Caco-2 (cell line): Measurements from ENCODE around the gene NT5C1B.

DNA sequence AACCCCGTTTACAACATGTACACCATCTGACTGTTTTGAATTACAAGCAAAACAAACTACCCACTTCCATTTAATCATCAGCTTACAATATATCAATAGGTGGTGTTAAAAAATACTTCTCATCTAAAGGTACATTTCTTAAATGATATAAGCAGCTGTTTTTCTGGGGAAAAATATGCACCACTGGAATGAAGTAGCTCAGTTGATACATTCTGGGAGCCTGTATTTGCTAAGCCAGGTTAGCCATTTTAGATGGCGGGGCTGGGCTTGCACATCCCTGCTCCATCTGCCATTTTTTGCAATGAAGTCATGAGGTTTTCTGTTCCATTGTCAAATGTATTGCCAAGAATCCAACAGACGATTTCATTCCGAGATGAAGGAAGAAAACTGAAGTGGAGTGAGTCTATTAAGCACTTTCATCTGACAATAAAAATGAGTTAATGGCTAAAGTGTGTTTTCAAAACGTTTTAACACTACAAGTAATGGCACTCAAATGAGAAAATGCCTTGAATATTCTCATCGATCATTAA is 61.1 kb downstream of the CYRIA start:
- PRO-cap, result no peak
- RRBS, result no CpG with 5 or more reads among the region's 6 CpGs

DNA sequence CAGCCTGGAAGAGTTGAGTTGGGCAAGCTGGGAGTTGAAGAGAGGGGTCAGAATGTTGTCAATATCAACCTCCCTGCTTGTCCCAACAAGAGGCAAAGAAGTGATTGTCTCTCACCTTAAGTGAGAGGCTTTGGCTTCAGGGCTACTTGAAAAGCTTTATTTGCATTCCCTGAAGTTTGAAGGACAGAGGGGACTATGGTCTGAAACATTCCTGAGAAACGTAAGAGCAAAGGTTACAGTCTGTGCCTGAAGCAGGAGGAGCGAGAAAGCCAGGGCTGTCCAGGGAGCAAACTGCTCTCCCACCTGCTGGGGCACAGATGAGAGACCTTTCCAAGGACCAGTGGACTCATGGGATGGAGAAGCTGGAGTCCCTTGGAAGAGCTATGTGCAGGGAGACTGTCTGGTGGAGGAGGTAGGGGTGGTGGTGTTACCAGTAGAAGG is 97.7 kb upstream of the CYRIA start:
- PRO-cap, result unidirectional peak, plus-strand start at position 172 of the sequence
- RRBS, result no CpG with 5 or more reads among the region's 2 CpGs

DNA sequence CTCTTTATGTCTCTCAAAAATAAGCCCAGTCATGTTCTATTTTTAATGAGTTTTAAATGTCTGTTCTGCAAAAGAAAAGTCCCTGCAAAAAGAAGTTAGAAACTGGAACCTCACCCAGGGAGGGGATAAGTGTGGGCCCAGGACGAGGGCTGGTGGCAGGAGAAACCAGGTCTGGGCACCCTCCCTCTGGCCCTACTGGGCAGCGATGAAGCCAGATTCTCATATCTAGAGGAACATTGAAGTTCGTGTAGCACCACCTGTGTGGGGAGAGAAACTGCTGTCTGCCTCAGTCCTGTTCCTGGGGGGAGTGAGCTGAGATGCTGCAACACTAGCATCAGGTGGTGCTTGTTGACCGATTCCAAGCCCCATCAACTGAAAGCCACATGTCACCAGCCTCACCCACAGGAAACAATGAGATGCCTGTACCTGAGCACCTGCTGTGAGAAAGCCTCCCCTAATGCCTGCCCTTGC is 104.8 kb downstream of the SMC6 start:
- PRO-cap, result no peak
- RRBS, result no CpG with 5 or more reads among the region's 4 CpGs

DNA sequence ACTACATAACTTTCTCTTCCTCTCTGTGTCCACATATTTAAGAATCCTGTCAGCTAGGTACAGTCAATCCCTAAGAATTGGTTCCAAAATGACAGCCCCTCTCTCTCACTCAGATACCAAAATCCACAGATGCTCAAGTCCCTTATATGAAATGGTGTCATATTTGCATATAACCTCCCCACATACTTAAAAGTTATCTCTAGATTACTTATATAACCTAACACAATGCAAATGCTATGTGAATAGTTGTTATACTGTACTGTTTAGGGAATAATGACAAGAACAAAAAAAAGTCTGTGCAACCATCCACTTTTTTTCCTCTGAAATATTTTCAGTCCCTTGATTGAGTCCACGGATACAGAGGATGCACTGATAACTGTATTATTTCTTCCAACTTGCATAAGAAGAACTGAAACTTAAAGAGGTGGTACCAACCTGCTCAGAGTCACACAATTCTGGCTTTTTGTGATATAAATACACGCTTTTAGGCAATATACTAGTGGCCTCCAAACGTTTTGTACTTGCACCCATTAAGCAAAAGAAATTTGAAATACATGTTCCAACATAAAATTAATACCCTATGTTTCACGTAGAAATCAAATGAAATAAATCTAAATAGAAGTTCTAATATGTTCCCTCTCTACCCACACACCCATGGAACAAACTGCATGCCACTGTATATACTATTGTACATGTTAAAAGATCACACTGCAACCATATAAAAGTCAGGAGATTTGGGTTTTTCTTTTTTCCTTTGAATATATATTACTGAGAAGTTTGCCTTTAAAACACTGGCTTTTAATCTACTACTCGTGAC is 1.3 kb downstream of the SMC6 start:
- PRO-cap, result no peak
- RRBS, result no CpG with 5 or more reads among the region's 5 CpGs

DNA sequence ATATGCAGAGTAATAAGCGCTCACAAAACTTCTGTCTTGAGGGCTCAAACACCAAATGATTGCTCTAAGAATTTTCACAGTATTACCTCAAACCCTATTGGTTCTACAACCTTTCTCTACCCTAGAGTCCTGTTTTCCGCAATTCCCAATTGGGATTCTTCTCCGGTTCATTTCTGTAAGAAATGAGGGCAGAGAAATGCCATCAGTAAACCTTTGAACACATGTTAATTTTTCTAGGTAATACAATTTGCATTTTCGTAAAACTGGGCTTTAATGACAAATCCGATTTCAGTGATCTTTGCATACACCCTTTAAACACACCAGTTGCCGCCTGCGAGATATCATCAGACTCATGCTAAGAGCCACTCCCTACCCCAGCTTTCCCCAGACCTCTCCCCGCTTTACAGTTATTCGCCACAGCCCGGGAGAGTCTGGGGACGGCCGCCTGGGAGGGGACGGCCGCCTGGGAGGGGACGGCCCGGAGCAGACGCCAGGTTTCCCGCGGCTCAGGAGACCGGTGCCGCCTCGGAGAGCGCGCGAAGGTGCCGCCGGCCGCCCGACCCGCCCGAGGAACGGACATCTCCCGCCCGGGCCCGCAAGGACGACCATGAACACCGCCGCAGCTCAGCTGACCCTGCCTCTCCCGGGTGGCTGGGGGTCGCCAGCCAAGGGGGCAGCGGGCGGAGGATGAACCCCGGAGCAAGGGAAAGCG is 562 bp downstream of the SMC6 start:
- PRO-cap, result bidirectional peak, plus-strand start at position 518 of the sequence, minus-strand start at position 403 of the sequence
- RRBS, result 3% methylated on average over 28 of the region's 44 CpGs

- PRO-cap, result no peak
- RRBS, result no CpG with 5 or more reads among the region's 3 CpGs
Measured at GRCh38 chr2:17820902-17821474, 4.7 kb downstream of the MSGN1 start.

DNA sequence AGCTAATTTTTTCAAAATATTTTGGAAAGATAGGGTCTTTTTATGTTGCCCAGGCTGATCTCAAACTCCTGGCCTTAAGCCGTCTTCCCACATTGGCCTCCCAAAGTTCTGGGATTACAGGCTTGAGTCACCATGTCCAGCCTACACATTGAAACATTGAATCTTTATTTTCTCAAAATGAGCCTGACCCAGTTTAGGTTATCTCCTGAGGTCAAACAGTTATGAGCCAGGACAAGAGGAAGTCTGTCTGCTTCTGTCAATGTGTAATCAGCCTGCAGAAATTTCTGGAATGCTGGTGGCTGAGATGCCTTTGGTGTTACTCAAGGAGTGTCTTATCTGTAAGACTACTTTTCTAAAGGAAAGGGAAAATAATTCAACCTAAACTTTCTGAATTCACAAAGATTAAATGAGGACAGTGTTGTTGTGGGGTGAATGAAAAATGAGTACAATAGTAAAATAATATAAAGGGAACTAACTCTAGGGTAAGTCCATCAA is 261.0 kb downstream of the RDH14 start:
- PRO-cap, result no peak
- RRBS, result no CpG with 5 or more reads among the region's 1 CpG

DNA sequence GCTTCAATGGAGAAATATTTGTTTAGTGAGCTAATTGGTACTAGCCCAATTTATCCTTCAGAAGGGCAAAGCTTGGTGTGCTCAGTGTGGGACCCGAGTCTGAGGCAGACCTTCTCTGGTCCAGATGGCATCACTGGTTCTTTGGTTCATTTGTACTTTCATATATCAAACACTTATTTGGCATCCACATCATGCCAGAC is 248.9 kb downstream of the RDH14 start:
- PRO-cap, result no peak
- RRBS, result no CpG with 5 or more reads among the region's 1 CpG

DNA sequence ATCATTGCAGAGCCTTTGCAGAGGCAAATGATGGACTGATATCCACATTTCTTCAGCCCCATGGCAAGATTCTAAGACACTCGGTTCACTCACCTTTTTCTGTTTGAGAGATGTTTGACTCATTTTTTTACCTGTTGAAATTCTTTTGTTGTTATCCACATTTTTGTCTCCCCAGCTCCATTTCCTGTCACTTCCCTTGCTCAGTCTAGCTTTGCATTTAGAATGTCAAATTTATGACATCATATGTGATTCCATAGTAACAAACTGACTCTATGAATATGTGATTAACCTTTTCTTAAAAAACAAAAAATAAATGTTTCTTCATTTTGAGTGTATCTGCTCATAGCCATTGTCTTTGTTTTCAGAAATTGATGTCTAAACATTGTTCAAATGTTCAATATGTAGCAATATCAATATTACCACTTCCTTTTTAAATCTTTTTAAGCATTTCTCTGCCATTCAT is at the start of gene NT5C1B:
Gene NT5C1B, minus strand, starts transcription at position 224 of the 463 bp plus-strand sequence.
- PRO-cap, result no peak
- RRBS, result no CpG with 5 or more reads among the region's 1 CpG

DNA sequence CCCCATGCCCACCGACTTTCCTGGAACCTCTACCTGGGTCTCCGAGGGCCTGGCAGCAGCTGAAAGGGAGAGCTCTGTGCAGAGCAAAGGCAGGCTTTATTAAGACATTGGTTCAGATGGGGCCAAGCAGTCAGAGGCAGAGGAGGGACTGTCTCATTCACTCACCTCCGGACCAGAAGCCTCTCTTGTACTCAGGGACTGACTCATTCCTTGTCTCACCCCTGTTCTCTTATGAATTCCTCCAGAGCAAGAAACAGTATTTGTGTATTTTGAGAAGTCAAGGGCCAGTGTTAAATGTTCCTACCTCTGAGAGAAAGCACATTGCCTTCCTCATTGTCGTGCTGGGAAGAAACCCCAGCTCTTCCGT is 201.9 kb upstream of the NT5C1B start:
- PRO-cap, result no peak
- RRBS, result no CpG with 5 or more reads among the region's 5 CpGs

DNA sequence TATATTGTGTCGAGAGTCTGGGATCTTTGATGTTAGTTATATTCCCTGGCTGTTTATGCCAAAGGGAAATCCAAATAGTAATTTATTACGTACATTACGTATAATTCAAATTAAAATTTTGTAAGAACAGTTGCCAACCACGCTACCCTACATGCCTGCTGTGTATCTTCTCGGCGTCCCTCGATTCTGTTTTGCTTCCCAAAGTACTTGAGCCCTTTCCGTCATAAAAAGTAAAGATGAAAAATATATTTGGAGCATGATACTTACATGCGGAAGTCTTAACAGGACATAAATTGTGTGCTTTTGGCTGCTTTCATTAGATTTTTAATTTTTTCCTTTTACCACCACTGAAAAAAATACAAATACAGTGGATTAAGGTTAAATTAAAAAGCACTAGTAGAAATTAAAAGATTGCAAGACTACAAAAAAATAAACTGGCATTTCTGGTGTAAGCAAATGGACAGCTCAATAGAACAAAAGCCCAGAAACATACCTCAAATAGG is 701 bp upstream of the TTC32 start:
- PRO-cap, result unidirectional peak, minus-strand start at position 188 of the sequence
- RRBS, result no CpG with 5 or more reads among the region's 9 CpGs

GRCh38 chr2:20032438-20033489 is 18.7 kb downstream of the LAPTM4A start:
- PRO-cap, result no peak
- RRBS, result no CpG with 5 or more reads among the region's 9 CpGs

DNA sequence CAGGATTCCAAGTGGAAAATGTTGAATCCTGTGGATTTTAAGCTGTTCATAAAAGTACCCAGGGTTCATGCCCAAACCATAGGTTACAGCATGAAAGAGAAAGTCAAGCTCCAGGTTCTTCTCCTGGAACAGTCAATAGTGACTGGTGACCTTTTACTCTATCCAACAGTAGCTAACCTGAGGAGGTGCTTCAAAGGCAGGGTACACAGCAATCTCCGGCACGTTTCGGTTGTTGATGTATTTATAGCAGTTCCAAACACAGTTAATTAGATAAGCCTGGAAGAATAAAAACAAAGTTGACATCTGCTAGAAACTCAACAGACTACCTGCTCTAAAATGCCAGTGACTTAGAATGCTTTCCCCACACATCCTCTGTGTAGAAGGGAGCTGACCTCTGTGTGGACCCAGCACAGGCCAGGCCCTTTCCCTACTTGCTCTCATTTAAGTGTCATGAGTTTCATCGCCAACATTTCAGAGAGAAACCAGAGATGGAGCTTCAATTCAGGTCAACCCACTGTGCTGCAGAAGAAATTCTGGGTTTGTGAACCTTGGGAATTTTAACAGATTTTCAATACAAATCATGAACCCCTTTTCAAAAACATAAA is 17.2 kb downstream of the LAPTM4A start:
- PRO-cap, result no peak
- RRBS, result no CpG with 5 or more reads among the region's 4 CpGs

GRCh38 chr2:20197407-20197892 is 27.5 kb downstream of the SDC1 start:
- PRO-cap, result no peak
- RRBS, result no CpG with 5 or more reads among the region's 8 CpGs

DNA sequence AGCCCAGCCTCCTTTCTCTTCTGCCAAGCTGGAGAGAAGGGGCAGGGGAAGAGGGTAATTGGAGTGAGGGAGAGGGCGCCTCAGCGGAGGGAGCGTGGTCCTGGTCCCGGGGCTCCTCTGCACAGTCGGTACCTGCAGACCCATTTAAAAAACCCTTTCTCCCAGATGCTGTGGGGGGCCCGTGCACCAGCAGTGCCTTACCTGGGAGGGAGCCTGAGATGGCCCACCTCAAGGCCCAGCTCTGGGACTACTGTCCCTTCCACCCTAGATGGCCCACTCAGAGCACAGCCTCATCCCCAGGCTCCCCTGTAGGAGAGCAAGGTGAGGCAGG is 26.5 kb downstream of the SDC1 start:
- PRO-cap, result no peak
- RRBS, result no CpG with 5 or more reads among the region's 6 CpGs

DNA sequence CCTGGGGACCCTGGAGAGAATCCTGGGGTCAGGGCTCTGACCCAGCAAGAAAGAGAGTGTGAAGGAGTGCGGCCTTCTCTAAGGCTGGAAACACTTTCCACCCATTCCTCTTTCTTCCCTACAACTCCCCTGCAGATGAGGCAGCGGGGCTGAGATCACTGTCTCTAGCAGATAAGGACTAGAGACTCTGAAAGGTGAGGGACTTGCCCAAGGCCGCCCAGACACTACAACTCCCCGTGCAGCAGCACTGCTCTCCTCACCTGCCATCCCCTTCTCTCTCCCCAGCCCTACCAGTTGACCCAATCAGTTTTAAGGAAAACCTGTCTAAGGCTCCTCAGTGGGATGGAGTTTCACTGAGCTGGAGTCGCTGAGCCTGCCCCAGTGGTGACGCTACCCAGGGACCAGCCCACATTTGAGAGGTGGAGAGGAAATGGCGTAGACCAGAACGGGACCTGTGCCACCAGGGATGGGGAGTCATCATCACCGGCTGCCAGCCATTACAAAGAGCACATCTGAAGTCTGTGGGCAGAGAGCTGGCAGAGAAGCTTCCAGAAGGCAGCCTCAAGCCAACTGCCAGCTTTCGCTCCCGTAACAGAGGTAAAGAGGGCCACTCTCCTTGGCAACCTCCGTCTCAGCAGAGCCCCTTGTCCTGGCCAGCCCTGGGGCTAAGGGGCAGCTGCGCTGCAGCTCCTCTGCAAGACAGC is 15.7 kb downstream of the SDC1 start:
- PRO-cap, result no peak
- RRBS, result no CpG with 5 or more reads among the region's 13 CpGs

DNA sequence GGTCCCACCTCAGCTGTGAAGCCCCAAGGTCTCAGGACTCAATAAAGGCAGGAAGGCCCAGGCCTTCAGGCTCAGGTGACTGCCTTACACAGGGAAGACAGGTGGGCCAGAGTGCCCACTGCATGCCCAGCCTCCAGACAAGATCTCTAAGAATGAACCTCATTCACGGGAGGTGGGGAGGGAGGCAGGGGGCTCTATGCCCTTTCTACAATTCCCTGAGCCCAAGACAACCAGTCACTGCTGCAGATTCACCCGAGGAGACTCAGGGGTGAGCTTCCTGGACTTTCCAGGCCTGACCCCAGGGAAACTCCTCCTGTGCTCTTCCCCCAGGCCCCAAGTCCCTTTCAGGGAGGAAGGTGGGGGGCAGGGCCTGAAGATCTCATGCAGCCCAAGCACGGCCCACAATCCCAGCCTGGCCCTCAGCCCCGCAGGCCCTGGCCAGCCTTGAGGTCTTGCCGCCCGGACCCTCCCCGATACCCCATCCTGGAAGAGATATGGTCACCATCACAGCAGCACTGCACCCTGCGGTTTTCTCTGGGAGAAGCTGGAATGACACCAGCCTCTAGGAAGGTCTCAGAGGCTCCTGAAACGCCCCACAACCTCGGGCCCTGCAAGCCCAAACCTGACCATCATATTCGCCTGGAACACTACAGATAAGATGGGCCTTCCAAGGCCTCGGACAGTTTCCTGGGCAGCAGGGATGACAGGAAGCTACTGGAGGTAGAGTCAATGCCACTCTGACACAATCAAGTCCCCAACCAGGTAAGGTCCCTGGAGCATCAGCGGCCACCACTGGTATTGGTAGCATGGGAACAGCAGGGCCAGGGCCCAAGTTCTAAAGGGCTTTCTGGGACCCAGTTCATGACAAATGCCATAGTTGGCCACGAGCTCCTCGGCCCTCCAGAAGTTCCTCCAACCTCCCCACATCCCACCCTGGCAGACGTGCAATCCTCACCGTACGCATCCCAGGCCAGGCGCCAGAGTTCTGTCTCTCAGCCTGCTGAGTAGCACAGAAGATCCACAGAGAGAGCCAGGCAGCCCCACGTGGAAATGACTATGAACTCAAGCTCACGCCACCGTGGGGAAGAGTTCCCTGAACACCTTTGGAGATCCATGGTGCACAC is 8.7 kb downstream of the SDC1 start:
- PRO-cap, result no peak
- RRBS, result no CpG with 5 or more reads among the region's 22 CpGs

DNA sequence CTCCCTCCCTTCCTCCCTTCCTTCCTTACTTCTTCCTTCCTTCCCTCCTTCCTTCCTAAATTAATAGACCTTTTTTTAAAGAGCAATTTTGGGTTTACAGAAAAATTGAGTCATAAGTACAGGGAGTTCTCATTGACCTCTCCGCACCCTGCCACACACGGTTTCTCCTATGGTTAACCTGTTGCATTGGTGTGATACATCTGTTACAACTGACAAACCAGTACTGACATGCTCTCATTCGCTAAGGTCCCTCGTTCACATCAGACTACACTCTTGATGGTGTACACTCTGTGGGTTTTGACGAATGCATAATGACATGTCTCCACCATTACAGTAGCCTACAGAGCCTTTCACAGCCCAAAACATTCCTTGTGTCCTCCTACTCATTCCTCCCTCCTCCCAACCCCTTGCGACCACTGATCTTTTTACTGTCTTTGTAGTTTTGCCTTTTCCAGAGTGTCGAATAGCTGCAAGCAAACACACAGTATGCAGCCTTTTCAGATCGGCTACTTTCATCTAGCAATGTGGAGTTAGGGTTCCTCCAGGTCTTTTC is 11.7 kb upstream of the SDC1 start:
- PRO-cap, result no peak
- RRBS, result no CpG with 5 or more reads among the region's 8 CpGs

DNA sequence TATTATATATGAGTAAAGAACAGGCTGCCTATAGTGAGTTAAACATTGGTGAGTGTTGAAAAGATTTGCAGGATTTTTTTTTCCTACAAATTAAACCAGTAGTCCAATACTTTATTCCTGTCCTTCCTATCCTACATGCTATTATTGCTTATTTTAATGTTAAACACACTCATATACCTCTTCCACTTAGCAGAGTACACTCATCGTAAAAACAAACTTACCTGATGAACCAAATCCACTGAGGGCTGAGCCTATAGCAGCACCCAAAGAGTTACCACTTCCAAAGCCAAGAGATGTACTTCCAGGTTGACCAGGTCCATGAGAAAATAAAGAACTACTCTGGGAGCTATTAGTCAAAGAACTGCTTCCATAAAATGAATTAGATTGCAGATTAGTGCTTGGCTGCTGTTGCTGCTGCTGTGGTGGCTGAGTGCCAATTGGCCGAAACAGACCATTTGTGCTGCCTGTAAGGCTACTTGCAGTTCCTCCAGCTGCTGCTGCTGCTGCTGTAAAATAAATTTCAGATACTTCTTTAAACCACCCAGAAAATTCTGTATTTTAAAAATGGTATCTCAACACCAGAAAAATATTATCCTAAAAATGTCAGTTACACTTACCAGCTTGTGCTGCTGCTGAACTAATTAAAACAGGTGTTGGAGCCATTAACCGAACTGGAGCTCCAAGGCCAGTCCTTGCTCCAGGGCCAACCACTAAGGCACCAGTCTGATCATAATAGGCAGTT is 58.0 kb upstream of the SDC1 start:
- PRO-cap, result no peak
- RRBS, result no CpG with 5 or more reads among the region's 3 CpGs

DNA sequence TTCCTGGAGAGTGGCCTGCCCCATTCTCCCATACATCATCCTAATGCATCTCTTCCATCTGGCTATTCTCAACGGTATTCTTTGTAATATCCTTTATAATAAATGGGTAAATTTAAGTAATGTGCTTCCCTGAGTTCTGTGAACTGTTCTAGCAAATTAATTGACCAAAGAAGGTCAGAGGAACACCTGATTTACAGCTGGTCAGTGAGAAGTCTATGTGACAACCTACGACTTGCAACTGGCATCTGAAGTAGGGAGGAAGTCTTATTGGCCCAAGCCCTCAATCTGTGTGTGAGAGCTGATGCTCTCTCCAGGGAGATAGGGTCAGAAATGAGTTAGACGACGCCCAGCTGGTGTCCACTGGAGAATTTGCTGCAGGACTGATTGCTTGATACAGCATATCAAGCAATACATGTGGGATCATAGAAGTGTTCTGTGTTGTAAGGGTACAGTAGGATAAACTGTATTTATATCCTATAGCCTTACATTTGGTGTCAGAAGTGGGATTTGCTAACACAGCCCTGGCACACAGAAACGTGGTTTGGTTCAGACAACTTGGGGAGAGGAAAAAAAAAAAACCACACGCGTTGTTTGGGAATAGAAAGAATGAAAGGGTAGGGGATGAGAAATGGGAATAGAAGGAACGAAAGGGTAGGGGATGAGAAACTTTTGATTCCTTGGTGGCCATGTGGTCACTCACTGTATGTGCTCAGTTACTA is 19.9 kb downstream of the PUM2 start:
- PRO-cap, result no peak
- RRBS, result no CpG with 5 or more reads among the region's 8 CpGs